Foreskin fibroblast (primary cell): ENCODE data around the gene CCDC70.

- RRBS: no CpG with 5 or more reads among the region's 20 CpGs
Measured at GRCh38 chr13:51171891-51172624, 50.1 kb upstream of the FAM124A start.

- RRBS: no CpG with 5 or more reads among the region's 9 CpGs
Measured at GRCh38 chr13:51244929-51245415, 22.8 kb downstream of the FAM124A start.

DNA sequence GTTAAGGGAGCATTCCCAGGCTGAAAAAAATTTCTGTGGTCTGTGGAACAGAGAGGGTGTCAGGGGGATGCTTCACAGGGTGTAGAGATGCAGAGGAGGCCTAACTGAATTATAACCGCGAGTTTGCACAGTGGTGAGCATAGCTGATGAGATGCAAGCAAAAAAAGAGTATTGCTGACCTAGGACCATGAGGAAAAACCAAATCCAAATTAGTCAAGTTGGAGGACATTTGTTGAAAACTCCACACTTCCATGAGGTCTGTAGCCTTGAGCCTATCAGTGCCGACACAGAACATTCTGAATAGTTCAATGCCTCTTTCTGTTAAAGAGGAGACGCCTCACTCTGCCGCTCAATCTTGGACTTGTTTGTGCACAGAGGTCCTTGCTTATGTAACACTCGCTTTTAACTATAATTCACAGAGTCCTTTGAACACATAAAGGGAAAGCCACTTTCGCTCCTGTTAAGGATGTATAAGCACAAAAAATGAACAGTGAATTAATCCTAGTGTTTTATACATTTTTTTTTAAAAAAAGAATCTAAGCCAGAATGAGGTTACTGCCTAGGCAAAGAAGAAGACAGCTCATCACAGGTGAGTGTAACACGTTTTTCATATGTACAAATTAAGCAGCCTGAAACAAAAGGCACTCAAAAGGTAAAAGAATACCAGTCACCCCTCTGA is 25.8 kb upstream of the INTS6 start:
- RRBS: no CpG with 5 or more reads among the region's 8 CpGs

GRCh38 chr13:51500684-51501321 is 48.0 kb upstream of the INTS6 start:
- RRBS: no CpG with 5 or more reads among the region's 2 CpGs

- RRBS: no CpG with 5 or more reads among the region's 6 CpGs
Measured at GRCh38 chr13:51542423-51543046, 41.7 kb upstream of the WDFY2 start.

GRCh38 chr13:51551981-51552572 is 32.2 kb upstream of the WDFY2 start:
- RRBS: no CpG with 5 or more reads among the region's 3 CpGs

GRCh38 chr13:51781992-51782809 is 21.8 kb downstream of the DHRS12 start:
- RRBS: no CpG with 5 or more reads among the region's 17 CpGs

- RRBS: no CpG with 5 or more reads among the region's 7 CpGs
Measured at GRCh38 chr13:51822168-51822513, 18.2 kb upstream of the DHRS12 start.

- RRBS: no CpG with 5 or more reads among the region's 4 CpGs
Measured at GRCh38 chr13:51861739-51862428, at the start of gene CCDC70. CCDC70 (plus strand) TSS chr13:51861969.

GRCh38 chr13:51978869-51979481 is 32.3 kb downstream of the ATP7B start:
- RRBS: no CpG with 5 or more reads among the region's 4 CpGs

DNA sequence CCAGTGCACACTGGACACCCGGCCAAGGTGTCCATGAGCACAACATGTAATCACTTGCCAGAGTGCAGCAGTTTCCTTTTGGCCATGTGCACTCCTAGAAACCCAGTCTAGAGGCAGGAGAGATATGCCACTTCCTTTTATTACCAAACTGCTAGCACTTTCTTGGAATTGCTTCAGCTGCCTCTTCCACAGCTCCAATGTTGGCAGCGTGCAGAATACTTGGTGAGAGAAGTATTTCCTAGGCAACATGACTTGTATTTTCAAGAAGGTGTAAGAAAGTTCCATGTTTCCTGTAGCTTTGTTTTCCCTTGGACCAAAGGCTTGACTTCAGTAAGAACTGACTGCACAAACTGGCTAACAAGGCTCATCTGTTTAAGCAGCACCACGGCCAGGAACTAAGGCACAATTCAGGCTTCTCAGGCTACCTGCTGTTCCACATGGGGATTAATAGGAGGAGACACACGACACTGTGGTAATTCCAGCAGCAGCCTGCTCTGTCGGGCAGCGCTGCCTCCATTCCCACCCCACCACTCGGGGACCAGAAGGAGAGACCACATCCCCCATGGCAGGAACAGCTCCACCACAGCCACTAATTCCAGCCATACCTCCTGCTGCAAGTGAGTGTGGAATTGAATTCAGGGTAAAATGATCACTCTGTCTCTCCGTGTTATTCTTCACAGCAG is 15.2 kb downstream of the ATP7B start:
- RRBS: no CpG with 5 or more reads among the region's 8 CpGs

GRCh38 chr13:51999514-51999941 is 11.7 kb downstream of the ATP7B start:
- RRBS: no CpG with 5 or more reads among the region's 13 CpGs

DNA sequence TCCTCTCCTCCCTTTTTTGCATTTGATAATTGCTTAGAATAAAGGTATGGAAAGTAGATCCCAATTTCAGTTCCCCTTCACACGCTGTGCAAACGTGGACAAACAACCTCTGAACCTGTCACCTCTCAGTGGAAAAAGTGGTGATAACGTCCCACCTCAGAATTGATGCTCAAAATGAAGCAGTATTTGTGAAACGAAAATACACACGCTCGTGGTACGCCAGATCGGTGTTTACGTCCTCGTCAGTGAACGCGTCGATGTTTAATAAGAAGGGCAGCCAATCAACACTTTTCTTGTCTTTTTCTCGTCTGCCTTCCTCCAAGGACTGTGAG is 446 bp upstream of the CKAP2 start:
- RRBS: no CpG with 5 or more reads among the region's 14 CpGs

DNA sequence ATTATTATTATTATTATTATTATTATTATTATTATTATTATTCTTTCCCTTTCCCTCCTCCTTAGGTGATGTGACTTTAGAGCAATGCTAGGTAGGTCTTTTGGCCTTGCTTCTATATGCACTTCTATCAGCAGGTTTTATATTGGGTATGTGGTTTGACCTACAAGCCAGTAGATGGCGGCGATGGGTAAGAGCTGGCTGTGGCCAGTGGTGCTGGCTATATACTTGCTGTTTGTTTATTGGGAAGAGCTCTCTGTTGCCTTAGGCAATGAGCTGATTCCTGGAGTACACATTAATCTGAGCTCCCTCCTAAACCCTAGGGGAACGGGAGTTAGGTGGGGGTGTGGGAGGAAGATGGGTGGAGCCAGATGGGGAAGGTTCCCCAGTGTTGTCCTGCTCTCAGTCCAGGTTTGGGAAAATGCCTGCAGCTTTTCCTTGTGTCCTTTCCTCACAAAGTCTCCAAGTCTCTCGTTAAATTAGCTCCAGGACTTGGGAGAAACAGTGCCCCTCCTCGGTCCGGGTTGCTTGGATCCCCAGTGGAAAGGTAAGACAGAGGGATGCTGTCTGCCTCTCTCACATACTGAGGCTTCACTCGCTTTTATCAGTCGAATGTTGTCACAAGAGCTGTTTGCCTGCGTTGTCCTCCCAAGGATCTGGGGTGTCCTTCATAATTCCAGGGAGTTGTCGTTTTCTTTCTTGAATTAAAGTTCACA is 72.2 kb upstream of the HNRNPA1L2 start:
- RRBS: no CpG with 5 or more reads among the region's 10 CpGs

DNA sequence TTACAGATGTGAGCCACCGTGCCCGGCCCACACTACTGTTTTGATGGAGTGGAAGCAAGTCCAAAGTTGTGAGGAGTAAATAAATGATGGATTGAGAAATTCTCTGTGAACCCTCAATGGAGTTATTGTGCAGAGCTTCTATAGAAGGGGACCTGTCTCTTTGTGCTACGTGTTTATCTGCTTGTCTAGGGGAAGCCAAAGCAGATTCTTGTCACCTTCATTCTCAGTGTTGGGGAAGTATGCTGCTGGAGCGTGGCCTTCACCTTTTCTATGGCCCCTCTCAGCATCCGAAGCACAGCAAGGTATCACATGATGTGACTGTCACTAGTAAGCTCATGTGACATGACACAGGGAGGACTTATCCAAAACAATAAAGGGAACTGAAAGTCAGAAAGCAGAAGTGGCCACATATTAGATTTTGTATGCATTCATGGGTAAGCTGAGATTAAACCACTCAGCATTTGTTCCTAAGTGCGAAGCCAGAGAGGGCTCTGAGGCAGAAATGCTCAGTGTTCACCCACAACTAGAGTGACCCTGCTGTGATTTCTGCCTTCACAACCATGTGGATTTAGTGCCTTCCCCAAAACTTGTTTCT is 72.7 kb upstream of the PCDH8 start:
- RRBS: no CpG with 5 or more reads among the region's 6 CpGs

DNA sequence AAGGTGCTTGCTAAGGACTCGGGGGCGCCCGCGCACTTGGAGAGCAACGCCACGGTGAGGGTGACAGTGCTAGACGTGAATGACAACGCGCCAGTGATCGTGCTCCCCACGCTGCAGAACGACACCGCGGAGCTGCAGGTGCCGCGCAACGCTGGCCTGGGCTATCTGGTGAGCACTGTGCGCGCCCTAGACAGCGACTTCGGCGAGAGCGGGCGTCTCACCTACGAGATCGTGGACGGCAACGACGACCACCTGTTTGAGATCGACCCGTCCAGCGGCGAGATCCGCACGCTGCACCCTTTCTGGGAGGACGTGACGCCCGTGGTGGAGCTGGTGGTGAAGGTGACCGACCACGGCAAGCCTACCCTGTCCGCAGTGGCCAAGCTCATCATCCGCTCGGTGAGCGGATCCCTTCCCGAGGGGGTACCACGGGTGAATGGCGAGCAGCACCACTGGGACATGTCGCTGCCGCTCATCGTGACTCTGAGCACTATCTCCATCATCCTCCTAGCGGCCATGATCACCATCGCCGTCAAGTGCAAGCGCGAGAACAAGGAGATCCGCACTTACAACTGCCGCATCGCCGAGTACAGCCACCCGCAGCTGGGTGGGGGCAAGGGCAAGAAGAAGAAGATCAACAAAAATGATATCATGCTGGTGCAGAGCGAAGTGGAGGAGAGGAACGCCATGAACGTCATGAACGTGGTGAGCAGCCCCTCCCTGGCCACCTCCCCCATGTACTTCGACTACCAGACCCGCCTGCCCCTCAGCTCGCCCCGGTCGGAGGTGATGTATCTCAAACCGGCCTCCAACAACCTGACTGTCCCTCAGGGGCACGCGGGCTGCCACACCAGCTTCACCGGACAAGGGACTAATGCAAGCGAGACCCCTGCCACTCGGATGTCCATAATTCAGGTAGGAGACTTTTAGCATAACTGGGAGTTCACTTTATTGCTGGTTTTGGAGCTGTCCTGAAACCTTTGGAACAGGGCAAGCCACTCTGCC is 3.0 kb downstream of the PCDH17 start:
- RRBS: 14% methylated on average over 4 of the region's 75 CpGs

- RRBS: no CpG with 5 or more reads among the region's 1 CpG
Measured at GRCh38 chr13:58301699-58301974, 670.1 kb downstream of the PCDH17 start.

DNA sequence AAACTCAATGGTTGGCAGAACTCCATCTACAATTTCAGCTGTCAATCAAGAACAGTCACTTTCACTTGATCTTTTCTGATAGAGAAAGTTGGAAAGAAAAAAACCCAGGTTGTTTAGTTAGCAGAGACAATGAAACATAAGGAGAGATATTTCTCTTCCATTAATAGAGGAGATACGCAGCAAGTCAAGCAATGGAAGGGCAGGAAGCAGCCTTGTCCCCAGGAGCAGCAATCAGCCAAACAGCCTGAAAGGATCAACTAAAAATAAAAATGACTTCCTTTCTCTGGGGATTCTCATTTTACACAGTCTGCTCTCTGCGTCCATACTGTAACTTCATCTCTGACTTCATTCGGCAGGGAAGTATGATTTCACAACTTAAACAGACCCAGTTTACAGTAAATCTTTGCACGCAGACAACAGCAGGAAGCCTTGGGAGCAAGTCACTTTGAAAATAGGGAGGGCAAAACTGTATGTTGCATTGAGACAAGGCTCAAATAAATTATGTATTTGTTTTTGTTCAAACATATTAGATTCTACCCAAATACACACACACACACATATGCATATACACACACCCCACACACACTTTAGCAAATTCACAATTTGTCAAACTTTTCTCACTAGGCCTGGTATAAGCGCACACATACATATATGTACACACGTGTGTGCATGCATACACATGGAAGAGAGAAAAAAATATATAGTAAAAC is 826.6 kb downstream of the DIAPH3 start:
- RRBS: no CpG with 5 or more reads among the region's 6 CpGs

DNA sequence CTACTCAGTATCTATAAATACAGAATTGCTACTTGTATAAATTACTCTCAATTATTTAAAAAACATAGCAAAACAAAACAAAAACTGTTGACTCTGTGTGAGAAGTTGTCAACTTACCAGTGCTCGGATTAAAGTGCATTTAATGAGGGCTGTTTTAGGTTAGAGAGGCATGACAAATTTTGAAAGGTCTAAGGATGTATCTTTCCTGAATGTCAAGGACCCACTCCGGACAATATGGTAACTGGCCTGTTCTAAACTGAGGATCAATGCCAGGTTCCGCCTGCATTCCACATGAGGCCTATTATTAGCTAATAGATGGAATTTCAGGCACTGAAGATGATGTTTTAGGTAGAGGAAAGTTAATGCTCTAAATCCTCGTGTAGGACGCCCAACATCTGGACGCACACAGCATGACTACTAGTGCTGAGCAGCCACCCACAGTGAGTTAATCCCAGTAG is 150.8 kb downstream of the DIAPH3 start:
- RRBS: no CpG with 5 or more reads among the region's 6 CpGs